Subcutaneous adipose tissue (tissue), 3 donors: ENCODE results near the genes CYP4F12 and SMIM7.

DNA sequence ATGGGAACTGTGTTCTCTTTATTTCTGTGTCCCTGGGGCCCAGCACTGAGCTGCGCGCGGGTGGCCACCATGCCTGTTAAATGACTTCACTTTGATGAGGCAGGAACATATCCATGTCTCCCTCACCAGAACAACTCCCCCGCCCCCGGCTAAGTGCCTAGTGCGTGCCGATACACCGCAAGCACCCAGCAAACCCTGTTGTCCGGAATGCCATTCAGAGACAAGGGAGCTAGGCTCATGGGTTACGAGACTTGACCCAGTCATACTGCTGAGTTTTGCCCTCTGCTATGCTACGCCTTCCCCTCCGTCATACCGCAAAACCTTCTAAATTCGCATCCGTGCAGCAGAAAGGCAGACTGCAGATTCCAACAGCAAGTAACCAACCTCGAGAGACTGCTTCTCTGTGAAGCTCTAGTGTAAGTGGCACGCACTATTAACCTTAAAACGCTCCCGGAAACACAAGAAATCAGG lies 1.6 kb downstream of the AKAP8 start:
- PRO-cap = bidirectional peak, plus-strand start at position 354 of the sequence, minus-strand start at position 82 of the sequence
- RAMPAGE, long total RNA, 3 experiments = no peak in any of the 3 experiments

- PRO-cap = no peak
- RAMPAGE, long total RNA, 3 experiments = no peak in any of the 3 experiments
Measured at GRCh38 chr19:15397464-15398248, 18.1 kb upstream of the AKAP8 start.

- PRO-cap = no peak
- RAMPAGE, long total RNA, 3 experiments = no peak in any of the 3 experiments
Measured at GRCh38 chr19:15401868-15402783, 16.7 kb downstream of the AKAP8L start.

- PRO-cap = unidirectional peak, plus-strand start at chr19:15673087
- RAMPAGE, long total RNA, 3 experiments = start-site peak on the plus strand in 2 of 3 experiments, at chr19:15673084-15673090 at its widest, 81 to 136 reads per replicate
Measured at GRCh38 chr19:15672672-15673249, at the start of gene CYP4F12. Gene CYP4F12, plus strand, starts transcription at chr19:15673087.

GRCh38 chr19:15696788-15697324 lies 24.0 kb downstream of the CYP4F12 start:
- PRO-cap = no peak
- RAMPAGE, long total RNA, 3 experiments = no peak in any of the 3 experiments

DNA sequence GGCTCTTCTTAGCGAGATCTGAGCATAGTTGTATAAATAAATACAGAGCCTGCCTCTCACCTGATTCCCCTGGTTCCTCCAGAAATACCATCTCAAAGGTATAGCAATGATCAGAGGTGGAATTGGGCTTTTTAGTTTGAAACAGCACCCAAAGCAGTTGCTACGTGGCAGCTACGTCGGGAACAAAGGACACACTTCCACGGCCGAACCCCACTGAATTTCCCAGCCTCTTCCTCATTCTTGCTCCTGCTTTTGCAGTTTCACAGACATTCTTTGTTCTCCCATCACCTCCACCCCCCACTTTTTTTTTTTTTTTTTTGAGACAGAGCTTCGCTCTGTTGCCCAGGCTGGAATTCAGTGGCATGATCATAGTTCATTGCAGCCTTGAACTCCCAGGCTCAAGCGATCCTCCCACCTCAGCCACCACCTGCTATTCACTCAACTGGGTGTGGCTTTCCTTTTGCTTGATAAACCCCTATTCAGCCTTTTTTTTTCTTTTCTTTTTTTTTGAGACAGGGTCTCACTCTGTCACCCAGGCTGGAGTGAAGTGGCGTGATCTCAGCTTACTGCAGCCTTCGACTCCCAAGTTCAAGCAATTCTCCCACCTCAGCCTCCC lies 13.2 kb downstream of the TPM4 start:
- PRO-cap = no peak
- RAMPAGE, long total RNA, 3 experiments = no peak in any of the 3 experiments

DNA sequence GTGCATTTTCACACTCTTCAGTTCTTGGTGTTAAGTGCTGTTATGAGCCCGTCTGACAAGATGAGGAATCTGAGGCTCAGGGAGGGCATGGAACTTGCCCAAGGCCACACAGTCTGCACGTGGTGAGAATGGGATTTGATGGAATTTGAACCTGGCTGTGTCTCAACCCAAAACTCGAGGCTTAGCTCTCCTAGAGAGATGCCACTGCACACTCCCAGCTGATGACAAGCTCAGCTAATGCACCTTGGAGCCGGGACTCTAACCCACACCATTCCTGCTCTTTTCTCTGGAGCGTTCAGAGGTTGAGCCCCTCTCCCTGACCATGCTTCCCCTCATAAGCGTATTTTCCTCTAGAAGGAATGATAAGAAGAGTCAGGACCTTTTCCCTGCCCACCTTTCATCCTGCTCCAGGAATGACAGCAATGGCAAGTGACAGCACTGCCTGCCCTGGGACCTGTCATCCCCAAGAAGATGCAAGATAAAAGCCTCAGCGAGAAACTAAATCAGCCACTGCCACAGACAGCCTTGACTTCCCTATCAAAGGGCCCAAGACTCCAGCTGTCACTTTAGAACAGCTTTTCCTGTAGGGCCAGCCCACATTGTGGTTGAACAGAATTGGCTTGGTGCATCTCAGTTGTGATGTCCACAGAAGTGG lies 898 bp downstream of the RAB8A start:
- PRO-cap = no peak
- RAMPAGE, long total RNA, 3 experiments = no peak in any of the 3 experiments

- PRO-cap = no peak
- RAMPAGE, long total RNA, 3 experiments = no peak in any of the 3 experiments
Measured at GRCh38 chr19:16132374-16133323, 10.8 kb upstream of the HSH2D start.

GRCh38 chr19:16355114-16356157 lies 30.8 kb downstream of the KLF2 start:
- PRO-cap = no peak
- RAMPAGE, long total RNA, 3 experiments = start-site peak on the minus strand in 1 of 3 experiments, at chr19:16355622-16356513 at its widest, 16 reads per replicate

GRCh38 chr19:16362980-16363709 lies 38.5 kb downstream of the KLF2 start:
- PRO-cap = no peak
- RAMPAGE, long total RNA, 3 experiments = no peak in any of the 3 experiments

DNA sequence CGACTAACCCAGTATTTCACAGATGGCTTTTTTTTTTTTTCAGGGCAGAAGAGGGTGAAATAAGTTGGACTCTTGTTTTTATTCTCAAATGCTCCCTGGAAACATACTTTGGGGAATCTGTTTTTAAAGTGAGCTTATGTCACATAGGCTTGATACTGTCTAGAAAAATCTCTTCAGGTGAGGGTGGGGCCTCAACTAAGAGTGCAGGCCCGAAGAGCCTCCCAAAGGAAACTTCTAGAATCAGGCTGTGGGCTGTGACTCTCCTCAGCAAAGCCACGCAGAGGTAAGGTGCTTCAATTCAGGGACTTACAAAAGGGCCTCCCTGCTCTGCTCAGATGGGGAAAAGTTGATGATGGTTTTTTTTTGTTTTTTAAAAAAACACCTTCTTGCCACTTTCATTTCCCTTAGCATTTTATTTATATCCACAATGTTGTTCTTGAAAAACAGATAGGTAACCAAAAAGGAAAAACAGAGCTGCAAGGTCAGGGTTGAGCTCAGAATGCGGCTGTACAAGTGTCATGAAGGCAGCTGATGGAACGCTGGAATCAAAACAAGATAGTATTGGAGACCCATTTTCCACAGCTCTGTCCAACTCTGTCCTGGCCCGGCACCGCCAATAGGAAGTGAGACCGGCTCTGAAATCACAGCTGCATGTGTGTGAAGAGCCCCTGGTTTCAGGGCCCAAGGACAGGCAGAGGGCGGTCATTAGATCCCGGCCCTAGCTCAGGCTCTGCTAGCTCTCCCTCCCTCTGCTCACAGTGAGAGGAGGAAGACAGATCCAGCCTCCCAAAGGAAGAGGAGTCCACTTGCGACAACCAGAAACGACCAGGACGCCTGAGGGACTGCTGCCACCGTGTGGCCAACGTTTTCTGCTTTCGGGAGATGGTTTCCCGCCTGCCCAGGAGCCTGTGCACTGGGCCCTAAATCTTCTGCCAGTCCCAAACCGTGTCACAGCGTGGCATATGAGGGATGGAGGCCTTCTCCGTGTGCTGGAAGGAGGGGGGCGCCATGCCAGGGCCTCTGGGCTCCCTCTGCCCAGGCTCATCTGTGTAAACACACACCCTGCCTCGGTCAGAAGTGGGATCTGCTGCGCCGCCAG lies 58.3 kb downstream of the KLF2 start:
- PRO-cap = unidirectional peak, minus-strand start at position 757 of the sequence
- RAMPAGE, long total RNA, 3 experiments = no peak in any of the 3 experiments

DNA sequence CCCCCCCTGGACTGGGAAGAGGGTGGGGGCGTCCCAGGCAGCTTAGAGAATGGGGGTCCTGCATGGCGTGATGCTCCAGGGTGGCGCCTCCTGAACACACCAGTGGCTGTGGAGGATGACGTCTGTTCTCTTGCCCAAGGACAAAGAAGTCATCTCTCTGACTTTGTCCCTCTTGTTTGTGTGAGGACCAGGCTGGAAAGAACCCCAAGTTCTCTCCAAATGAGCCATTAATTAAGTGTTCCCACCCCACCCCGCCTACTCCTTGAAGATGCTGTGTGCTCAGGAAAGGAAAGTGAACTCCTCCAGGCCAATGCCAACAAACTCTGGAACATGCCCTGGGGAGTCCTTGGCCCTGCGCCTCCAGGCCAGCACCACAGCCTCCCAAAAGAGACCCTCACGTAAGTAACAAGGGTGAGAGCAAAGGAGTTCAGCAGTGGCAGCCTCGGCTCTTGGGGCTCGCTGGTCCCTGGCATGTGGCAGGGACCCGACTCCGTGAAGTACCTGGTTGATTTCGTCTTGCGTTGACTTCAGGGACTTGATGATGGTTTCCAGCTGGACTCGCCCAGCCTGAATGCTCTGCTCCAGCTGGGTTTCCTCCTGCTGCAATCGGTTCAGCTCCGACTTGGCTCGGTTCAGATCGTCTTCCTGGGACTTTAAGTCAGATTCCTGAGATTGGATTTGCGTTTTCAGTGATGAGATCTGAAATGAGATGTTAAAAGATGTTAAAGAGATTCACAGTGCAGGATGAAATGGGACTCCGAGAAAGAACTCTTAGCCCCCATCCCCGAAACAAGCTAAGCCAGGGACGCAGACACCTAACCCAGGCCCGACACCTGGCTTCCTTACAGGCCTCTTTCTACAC lies 68.3 kb downstream of the EPS15L1 start:
- PRO-cap = no peak
- RAMPAGE, long total RNA, 3 experiments = start-site peak on the minus strand in 1 of 3 experiments, centred at position 608 of the sequence, 5 reads per replicate

GRCh38 chr19:16457445-16458765 lies 13.9 kb downstream of the EPS15L1 start:
- PRO-cap = no peak
- RAMPAGE, long total RNA, 3 experiments = no peak in any of the 3 experiments

GRCh38 chr19:16519002-16519469 lies 22.8 kb downstream of the C19orf44 start:
- PRO-cap = no peak
- RAMPAGE, long total RNA, 3 experiments = no peak in any of the 3 experiments

GRCh38 chr19:16522732-16523622 lies 19.3 kb downstream of the CHERP start:
- PRO-cap = no peak
- RAMPAGE, long total RNA, 3 experiments = no peak in any of the 3 experiments

GRCh38 chr19:16581988-16582680 lies 9.9 kb upstream of the SLC35E1 start:
- PRO-cap = no peak
- RAMPAGE, long total RNA, 3 experiments = no peak in any of the 3 experiments

- PRO-cap = no peak
- RAMPAGE, long total RNA, 3 experiments = no peak in any of the 3 experiments
Measured at GRCh38 chr19:16590019-16590464, 17.8 kb upstream of the SLC35E1 start.

DNA sequence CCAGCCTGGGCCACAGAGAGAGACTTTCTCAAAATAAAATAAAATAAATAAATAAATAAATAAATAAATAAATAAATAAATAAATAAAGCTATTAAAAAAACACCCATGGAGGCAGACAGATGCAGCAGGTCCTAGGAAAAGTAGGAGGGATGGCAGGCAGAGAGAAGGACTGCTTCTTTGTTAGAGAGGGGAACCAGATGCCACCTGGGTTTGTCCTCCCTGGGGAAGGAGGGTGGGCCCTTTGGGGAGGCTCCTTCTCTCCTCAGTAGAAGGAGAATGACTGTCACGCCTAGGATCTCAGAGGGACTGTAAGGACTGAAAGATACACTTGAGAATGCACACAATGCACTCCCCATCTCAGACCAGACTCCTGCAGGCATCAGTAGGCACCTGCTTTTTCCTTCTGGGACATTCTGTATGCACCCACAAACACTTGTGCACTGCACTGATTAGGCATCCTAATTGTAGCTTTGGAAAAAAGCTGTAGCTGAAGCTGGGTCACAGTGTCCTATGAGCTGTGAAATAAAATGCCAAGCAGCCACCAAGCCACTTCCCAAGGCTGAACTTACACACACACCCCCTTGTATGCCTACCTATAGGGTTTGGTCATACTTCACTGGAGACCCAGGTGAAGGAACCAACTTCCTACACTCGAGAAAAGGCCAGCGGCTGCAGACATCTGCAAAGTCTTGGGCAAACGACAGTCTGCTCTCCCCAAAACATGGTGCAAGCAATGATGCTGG lies 19.0 kb upstream of the SLC35E1 start:
- PRO-cap = no peak
- RAMPAGE, long total RNA, 3 experiments = no peak in any of the 3 experiments

DNA sequence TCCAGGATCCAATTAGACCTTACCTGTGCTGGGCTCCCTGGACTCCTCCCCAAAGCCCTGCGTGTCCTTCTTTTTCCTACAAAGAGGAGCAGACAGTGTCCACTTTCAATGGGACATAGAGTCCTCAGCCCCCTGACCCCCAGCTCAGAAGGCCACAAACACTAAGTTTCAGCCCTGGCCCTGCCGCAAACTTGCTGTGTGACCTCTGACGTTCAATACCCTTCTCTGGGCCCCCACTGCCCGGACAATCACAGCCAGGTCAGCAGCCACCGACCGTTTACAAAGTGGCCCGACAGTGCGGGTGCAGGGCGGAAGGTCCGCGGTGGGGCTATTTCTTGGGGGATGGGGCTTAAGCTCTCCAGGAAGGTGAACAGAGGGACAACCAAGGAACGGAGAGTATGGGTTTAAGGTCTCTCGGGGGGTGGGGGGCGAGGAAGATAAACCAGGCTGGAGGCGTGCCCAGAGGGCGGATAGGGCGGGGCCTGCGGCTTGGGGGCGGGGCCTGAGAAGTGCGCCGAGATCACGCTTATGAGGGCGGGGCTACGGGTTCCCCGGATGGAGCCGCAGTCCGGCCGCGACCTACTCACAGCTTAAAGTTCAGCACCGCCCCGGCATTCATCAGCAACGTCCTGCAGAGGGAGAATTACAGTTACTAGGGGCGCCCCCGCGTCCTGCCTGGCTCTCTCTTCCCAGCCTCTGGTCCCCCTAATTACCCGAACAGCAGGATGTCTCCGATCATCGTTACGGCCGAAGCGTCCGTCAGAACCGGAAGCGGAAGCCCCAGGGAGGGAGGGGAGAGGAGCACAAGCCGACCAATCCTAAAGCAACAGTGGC lies at the start of gene SMIM7:
Gene SMIM7 (minus strand): TSS at position 773 of the 834 bp plus-strand sequence.
- PRO-cap = unidirectional peak, plus-strand start at position 529 of the sequence; bidirectional peak, plus-strand start outside the sequence, minus-strand start at position 761 of the sequence
- RAMPAGE, long total RNA, 3 experiments = start-site peak on the minus strand in 3 of 3 experiments, centred at positions 761 to 764 of the sequence, 314 to 492 reads per replicate

GRCh38 chr19:16660206-16660743 lies 331 bp upstream of the SMIM7 start:
- PRO-cap = bidirectional peak, plus-strand start at chr19:16660378, minus-strand start at chr19:16660132
- RAMPAGE, long total RNA, 3 experiments = no peak in any of the 3 experiments